Sternocleidomastoid (tissue), 1 donor: ENCODE results near the gene FOXL1.

DNA sequence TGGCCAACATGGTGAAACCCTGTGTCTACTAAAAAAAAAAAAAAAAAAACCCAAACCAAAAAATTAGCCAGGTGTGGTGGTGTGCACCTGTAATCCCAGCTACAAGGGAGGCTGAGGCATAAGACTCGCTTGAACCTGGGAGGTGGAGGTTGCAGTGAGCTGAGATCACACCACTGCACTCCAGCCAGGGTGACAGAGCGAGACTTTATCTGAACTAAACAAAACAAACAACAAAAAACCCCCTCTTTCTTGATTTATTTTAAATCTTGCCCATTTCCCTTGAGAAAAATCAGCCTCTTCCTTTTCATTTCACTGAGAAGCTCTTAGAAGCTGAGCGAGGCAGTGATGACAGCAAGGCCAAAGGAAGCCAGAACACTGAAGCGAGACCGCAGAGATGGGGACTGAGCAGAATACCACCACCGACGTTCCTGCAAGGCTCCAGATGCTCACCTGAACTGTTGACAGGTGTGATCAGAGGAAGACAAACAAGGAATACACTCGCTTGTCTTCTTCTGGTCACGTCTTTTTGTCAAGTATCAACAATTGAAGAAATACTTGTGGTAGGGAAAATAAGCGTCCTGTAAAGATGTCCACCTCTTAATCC lies 30.5 kb upstream of the IRF8 start:
- PRO-cap, result no peak

GRCh38 chr16:85888622-85889344 lies 10.2 kb upstream of the IRF8 start:
- PRO-cap, result no peak

GRCh38 chr16:85904457-85904750 lies 5.4 kb downstream of the IRF8 start:
- PRO-cap, result no peak

DNA sequence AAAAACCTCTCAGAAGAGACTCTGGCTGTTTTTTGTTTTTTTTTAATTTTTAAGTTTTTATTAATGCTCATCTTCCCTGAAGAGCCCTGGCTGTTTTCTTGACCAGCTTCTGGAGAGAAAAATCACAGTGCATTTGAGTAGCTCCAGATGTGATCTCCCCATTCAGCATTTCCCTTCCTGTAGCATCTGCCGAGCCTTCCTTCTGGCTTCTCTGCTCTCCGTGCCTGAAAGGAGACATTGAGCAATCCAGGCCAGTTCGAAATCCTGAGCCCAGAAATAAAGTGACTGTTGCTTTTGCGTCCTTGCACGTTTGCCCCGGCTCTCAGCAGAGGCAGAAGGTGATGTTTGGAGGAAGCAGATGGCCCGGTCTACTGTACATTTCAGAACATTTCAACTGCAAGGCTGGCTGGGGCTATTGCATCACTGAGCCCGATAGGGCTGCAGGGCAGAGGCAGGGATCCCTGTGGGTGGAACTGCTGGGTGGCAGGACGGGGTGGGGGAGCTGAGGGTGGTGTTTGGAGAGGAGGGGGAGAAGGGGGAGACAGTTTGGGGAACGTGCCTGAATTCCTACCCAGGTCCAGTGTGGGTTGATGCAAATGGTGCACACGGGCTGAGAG lies 29.4 kb downstream of the IRF8 start:
- PRO-cap, result no peak

- PRO-cap, result no peak
Measured at GRCh38 chr16:85931938-85932647, 33.1 kb downstream of the IRF8 start.

DNA sequence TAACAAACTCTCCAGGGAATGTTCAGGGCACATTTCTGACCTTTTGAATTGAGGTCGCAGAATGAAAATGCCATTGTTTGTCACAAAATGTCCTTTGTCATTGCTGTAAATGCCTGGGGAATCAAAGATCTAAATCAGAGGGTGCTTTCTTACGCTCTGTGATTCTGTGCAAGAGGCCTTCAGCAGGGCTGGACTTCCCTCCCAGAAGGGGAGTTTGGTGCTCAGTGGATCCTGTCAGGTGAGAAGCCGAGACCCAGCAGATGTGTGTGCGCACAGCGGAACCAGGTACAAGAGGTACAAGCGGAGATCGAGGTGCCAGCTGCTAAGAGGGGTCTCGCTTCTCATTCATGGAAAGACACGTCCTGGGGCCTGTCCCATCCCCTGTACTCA lies 95.8 kb downstream of the IRF8 start:
- PRO-cap, result no peak

GRCh38 chr16:86018166-86019025 lies 119.4 kb downstream of the IRF8 start:
- PRO-cap, result no peak

DNA sequence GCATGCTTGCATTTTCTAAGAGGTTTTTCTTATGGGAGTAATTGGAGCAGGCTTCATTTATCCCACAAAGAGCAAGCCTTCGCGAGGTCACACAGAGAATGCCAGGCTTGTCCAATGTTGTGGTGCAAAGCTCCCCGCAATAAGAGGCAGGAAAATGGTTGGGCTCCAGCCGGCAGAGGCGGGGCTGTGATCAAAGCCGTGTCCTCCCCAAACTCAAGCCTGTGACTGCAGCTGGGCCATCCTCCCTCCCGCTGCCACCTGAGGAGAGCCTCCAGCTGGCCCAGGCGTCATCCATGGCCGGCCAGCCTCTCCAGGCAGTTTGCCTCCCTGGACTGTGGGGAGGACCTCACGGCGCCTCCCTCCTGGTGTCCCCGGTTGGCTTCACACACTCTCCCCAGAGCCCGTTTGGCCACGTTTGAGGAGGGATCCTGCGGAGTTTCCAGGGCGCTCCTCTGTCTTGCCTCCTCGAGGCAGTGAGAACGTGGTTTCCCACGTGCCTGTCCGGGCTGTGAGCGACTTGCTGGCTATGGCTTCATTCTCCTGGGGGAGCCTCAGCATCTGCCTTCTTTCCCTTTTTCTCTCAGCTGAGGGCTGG lies 134.1 kb downstream of the IRF8 start:
- PRO-cap, result no peak

DNA sequence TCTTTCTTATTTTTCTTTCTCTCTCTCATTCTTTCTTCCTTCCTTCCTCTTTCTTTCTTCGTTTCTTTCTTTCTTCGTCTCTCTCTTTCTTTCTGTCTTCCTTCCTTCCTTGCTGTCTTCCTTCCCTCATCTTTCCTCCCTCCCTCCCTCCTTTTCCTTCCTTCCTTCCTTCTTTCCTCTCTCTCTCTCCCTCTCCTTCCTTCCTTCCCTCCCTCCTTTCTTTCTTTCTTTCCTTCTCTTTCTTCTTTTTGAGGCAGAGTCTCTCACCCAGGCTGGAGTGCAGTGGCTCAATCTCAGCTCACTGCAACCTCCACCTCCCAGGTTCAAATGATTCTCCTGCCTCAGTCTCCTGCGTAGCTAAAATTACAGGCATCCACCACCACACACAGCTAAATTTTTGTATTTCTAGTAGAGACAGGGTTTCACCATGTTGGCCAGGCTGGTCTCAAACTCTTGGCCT lies 53.7 kb upstream of the FOXF1 start:
- PRO-cap, result no peak

GRCh38 chr16:86511098-86512040 lies 1.0 kb downstream of the FOXF1 start:
- PRO-cap, result no peak

- PRO-cap, result no peak
Measured at GRCh38 chr16:86531140-86531967, 21.0 kb downstream of the FOXF1 start.

DNA sequence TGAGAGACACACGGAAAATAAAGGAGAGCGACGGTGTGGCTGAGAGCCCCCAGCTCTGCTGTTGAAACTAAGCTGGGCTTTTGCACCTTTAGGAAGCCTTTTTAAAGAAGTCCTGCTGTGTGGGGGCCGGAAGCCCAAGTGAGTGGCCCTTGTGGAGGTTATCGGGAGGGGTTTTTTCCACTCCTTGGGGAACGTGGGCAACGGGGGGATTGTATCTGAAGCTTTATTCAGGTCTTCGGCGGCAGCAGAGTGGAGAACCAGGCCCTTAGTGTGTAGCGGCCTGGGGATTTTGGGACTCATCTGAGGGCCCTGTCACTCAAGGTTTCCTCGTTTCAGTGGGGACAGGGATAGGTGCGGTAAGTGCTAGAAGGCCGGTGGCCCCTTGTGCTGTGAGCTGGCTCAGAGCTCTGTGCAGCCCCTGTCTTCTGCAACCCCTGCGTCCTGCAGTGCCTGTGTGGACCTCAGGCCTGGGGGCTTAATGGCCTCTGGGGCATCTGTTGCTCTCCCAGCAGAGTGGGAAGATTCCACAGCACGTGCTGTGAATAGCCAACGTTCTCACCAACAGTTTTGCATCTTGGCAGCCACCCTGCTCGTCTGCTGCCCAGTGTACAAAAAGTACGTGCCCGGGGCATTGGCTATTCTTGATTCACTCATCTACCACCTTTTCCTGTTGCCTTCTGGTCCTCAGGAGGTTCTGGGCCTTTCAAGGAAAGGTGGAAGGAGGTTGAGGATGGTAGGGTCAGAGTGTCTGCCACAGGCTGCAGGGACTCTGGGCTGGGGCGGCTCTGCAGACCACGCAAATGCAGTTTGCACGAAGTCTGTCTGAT lies 4.8 kb downstream of the FOXC2 start:
- PRO-cap, result no peak

DNA sequence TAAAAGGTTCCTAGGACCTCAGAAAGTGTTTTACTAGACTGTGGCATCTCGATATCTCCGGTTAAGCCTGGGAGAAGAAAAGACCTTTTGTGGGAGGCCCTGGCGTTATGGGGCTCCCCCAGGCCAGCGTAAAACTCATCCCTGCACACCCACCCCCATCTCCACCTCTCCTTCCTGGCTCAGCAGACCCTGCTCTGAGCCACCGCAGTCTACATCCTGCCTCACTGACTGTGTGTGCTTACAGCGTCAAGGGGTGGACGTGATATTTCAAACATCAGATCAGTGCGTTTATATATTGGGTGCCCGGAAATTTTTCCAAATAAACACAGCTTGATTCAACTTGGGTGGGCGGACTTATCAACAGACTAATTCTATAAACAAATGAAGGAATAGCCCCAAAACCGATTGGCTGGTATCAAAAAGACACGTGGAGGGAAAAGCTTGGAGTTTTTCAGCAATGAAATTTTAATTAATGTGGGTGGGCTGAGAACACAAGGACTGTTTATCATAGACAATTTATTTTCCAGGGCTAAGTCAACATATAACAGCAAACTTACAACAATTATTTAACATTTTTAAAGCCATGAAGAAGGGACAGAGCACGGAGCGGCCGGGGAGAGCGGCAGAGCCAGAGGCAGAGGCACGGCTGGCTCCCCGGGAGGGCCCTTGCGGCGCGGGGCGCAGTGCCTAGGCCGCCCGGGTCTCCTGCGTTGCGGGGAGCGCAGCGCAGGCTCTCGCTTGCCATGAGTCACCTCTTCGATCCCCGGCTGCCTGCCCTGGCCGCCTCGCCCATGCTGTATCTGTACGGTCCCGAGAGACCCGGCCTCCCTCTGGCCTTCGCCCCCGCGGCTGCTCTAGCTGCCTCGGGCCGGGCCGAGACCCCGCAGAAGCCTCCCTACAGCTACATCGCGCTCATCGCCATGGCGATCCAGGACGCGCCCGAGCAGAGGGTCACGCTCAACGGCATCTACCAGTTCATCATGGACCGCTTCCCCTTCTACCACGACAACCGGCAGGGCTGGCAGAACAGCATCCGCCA lies at the start of gene FOXL1:
Gene FOXL1 (plus strand): TSS at position 569 of the 1,039 bp plus-strand sequence.
- PRO-cap, result bidirectional peak, plus-strand start at position 468 of the sequence, minus-strand start at position 196 of the sequence

DNA sequence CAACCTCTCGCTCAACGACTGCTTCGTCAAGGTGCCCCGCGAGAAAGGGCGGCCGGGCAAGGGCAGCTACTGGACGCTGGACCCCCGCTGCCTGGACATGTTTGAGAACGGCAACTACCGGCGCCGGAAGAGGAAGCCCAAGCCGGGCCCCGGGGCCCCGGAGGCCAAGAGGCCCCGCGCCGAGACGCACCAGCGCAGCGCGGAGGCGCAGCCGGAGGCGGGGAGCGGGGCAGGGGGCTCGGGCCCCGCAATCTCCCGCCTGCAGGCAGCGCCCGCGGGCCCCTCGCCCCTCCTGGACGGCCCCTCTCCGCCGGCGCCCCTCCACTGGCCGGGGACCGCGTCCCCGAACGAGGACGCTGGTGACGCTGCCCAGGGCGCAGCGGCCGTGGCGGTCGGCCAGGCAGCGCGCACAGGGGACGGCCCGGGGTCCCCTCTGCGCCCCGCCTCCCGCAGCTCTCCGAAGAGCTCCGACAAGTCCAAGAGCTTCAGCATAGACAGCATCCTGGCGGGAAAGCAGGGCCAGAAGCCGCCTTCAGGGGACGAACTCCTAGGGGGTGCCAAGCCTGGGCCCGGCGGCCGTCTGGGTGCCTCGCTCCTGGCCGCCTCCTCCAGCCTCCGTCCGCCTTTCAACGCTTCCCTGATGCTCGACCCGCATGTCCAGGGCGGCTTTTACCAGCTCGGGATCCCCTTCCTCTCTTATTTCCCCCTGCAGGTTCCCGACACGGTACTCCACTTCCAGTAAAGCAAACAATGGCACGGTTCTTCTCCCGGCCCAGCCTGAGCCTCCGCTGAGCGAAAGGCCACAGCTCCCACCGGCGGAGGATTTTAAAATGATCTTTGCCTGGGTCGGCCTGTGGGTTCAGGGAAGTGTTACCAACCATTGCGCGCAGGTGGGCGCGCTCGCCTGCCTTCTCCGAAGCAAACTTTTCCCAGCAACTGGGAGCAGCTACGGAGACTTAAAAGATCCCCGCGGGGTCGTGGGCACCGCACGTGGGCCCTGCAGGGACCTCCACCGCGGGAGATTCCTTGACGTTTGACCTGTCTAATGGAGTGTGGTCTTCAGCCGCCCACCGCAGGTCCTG lies 1.0 kb downstream of the FOXL1 start:
- PRO-cap, result bidirectional peak, plus-strand start at position 382 of the sequence, minus-strand start at position 349 of the sequence

GRCh38 chr16:86651674-86652219 lies 73.4 kb downstream of the FOXL1 start:
- PRO-cap, result no peak

- PRO-cap, result no peak
Measured at GRCh38 chr16:86844580-86845147, 266.3 kb downstream of the FOXL1 start.

DNA sequence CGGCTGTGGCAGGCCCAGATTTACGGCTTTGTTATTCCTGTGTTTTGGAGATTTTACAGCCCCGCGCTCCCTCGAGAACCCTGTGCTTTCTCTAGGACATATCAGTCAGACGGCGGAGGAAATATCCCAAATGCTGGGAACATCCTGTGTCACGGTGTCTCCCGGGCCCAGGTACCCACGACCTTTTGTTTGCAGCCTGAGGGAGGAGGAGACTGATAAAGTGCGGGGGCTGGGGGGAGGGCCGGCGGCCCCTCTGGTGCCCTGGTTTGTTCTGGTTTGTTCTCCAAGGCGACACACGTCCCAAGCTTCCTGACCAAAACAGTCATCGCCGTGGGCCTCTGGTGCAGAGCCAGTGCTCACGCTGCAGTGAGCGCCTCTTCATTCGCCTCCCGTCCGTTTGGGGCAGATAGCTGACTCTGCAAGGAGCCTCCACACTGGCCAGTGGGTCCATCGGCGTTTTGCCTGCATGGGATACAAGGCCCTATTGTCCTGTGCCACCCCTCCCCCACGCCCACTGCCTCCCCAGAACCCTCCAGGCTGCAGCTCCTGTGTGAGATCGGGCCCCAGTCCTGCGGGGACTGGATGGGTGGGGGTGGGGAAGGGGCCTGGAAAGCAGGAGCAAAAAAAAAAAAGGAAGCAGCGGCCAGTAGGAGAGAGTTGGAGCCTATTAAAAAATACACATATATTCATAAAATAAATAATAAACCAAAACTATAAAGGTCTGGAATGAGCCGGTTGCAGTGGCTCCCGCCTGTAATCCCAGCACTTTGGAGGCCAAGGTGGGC lies 363.1 kb downstream of the C16orf95 start:
- PRO-cap, result no peak

DNA sequence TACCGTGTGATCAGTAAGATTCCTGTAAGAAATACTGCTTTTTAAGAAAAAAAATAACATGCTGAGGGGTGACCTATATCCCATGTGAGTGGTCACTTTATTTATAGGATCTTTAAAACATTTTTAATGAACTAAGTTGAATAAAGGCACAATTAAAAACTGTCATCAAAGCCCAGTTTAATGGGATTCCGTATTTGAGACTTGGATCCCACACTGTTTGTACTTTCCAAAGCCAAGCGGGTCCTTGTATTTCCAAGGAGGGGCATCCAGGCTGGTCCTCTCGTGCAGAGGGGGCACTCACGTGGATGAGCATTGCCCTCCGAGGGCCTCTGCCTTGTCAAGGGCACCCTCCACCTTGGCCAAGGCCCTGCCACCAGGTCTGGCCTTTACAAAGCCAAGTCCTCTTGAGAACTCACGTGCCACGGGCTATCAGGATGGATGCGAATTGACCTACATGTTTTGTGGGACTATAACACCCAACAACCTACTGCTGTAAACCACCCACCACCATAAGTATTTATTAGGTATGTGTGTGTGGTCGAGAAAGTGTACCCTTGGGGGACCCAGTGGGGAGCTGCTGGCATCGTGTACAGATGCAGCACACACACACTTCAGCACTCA lies 12.6 kb downstream of the MAP1LC3B start:
- PRO-cap, result no peak

- PRO-cap, result bidirectional peak, plus-strand start at chr16:87407957, minus-strand start at chr16:87407858
Measured at GRCh38 chr16:87407435-87408229, 15.5 kb downstream of the MAP1LC3B start.

DNA sequence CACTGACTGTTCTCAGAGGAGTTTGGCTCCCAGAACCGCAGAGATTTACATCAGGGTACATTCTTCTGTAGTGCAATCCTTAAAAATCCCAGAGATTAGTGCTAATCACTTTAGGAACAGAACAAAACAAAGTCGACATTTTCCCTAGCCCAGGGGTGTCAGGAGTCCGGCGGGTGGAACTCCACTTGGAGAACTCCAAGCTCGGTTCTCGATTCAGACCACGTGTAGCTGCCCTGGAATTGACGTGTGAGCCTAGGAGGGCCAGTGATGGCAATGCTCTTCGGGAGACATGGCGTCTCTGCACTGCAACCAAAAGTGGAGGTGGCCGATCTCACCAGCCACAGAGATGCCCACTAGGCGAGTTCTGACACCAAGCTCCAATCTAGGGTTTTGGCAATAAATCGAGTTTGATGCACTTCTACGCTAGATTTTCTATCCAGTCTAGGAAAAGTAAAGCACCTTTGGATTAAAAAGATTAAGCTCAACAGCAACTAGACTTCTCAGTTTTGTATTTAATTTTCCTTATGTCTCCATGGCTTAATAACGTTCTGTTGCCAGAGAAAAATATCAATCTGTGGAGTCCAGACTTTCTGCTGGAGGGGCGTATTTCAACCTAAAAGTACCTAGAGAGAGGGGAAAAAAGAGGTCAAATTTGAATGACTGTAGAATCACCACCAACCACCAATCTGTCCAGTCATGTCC lies 17.7 kb downstream of the MAP1LC3B start:
- PRO-cap, result no peak